Measurements from ENCODE around the gene MOSPD2.

DNA sequence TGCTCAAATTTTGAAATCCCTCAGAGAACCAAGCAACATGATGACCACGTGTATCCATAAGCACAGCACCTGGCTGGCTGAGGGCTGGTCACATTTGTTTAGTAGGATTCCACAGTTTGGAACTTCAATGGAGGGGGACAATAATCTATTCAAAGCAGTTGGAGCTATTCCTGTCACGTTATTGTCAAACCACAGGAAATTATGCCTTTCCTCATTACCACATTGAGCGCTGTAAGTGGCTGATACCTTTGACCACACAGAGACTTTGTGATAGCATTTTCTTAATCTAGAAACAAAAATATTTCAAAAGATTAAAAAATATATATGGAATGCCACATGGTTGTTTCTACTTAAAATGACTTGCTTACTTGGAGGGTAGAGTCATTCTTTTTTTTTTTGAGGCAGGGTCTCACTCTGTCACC is 7.1 kb downstream of the TMSB4X start:
- PRO-cap: no peak

DNA sequence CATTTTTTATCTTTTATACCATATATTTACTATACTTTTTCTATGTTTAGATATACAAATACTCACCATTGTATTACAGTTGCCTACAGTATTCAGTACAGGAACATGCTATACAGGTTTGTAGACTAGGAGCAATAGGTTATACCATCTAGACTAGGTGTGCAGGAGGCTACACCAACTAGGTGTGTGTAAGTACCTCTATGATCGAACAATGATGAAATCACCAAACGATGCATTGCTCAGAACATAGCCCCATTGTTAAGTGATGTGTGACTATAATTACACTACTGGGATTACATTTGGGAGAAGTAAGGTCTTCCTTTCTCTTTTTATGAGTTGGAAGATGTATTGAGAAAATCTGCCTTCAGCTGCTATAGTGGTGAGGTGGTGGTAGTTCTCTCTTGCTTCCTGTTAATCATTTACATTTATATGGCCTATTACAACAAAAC is 27.3 kb downstream of the TMSB4X start:
- PRO-cap: no peak

- PRO-cap: no peak
These were observed 37.2 kb upstream of the FAM9C start for GRCh38 chrX:13081470-13082163.

- PRO-cap: no peak
These were observed 42.9 kb upstream of the FAM9C start for GRCh38 chrX:13086999-13088113.

- PRO-cap: unidirectional peak, minus-strand start at chrX:13379323; unidirectional peak, minus-strand start at chrX:13379387
These were observed 59.4 kb upstream of the ATXN3L start for GRCh38 chrX:13379096-13379784.

DNA sequence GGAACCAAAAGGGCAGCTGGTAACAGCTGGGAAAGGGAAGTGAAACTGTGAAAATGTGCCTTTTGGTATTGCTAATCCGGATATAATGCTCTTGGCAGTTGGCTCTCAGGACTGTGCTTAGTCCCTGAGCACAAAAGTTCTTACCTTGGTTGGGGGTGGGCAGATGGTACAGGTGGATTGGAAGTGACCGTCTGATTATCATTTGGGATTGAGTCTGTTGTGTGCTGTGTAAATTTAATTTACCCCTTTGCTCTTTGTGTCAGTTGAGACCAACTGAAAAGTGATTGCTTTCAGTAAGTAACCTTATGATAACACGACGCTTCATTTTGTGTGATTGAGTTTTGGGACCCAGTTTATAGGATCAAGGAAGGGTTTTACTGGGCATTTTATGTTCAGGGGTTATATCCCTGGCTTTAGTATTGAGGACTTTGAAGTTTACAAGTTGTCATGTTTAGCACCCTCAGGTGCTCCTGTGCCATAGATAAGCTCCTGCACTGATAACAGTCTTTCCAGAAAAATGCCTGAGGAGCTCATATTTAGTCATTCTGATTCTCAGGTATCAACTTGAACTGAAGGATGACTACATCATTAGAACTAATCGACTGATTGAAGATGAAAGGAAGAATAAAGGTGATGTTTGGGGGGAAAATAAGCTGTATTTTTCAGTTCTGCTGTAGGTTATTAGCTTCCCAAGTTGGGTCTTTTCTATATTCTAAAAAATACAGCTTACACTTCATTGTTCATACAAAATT is 18.4 kb downstream of the OFD1 start:
- PRO-cap: no peak

- PRO-cap: no peak
These were observed 25.3 kb downstream of the GPM6B start for GRCh38 chrX:13791471-13792091.

- PRO-cap: no peak
These were observed 90.6 kb downstream of the GEMIN8 start for GRCh38 chrX:13939045-13939484.

DNA sequence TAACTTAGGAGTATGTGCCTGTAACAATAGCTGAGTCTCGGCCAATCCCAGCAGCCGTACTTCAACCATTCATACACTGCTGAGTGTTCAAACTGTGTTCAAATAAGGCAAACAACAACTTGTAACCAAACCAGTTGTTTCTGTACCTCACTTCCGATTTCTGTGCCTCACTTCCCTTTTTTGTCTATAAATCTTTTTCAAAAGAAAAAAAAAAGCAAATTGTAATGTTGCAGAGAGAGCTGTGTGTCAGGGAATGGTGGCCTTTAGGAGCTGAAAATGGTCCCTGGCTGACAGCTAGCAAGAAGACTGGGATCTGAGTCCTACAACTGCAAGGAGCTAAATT is 45.9 kb downstream of the GEMIN8 start:
- PRO-cap: no peak

DNA sequence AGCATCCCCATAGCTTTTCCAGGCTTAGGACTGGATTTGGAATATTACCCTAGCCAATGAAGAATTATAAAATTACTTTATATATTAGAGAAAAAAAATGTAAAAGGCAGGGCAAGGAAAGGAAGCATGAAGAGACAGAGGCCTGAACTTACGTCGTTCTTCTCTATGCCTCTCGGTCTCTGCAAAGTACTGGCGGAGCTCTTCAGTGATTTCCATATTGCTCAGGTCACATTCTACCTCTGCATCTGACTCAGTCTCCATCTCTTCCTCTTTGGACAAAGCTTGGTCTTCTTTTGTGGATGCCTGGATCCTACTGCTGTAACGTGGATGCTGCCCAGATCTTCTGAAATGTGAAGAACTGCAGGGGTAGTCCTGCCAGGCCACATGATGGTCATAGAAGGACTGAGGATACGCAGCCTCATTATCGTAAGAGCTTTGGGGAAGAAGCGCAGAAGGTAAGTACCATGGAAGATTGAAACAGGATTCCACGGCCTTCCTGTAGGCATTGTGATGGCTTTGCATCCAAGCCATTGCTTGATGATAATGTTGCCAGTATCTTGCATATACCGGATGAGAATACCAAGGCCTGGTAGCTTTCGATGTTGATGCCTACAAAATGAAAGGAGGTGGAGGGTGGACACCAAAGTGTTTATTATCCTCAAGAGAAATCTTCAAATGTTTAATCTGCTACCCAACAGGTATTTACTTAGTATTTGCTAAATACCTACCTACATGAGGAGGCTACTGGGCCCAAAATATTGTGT is 9.6 kb downstream of the GEMIN8 start:
- PRO-cap: no peak

DNA sequence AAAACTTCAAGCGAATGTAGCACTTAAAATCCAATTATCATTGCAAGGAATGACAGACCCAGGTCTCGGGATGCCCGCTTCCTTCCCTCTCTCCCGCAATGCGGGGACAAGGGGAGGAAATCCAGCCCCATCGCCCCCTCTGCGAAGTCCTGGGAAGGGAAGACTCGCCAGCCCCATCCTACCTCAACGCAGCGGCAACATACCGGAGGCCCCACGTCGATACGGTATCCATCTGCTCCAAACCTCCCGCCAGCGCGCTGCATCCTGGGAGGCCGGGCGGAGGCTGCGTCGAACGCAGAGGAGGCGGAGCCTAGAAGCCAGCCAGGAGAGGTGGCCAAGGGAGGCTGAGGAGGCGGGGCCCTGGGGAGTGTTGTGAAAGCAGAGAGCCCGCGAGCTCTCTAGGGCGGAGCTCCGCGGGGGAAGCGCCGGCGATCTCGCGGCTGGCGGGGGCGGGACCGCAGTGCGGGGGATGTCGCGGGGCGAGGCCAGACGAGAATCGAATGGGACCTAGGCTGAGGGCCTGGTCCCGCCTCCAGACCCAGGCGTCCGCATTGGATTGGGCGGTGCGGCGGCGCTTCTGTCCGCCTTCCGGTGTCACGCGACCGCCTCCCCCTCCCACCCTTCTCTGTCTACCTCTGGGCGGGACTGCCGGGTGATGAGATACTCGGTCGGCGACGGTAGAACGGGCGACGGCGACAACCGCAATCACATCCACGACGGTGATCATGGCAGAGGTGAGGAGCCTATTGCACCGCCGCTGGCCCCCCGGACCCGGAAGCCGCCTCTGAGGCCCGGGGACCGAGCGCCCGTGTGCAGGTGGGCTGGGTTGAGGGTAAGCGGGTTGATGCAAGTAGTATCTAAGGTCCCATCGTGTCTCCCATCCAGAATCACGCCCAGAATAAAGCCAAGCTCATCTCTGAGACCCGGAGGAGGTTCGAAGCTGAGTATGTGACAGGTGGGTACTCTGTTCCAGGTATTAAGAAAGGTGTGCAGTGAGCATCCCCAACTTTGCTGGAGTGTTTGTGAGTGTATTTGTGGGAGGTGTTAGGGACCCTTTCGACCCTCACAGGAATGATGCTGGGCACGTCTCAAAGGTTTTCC is at the start of gene MOSPD2:
Gene MOSPD2 (plus strand): TSS at position 618 of the 1,101 bp plus-strand sequence.
- PRO-cap: bidirectional peak, plus-strand start at position 640 of the sequence, minus-strand start at position 256 of the sequence

GRCh38 chrX:15310079-15310668 is 5.3 kb downstream of the ASB11 start:
- PRO-cap: no peak

- PRO-cap: no peak
These were observed 20.6 kb downstream of the ACE2 start for GRCh38 chrX:15579812-15580875.

GRCh38 chrX:15602766-15603036 is 1.9 kb upstream of the ACE2 start:
- PRO-cap: no peak

GRCh38 chrX:15616369-15616864 is 15.7 kb upstream of the ACE2 start:
- PRO-cap: no peak

DNA sequence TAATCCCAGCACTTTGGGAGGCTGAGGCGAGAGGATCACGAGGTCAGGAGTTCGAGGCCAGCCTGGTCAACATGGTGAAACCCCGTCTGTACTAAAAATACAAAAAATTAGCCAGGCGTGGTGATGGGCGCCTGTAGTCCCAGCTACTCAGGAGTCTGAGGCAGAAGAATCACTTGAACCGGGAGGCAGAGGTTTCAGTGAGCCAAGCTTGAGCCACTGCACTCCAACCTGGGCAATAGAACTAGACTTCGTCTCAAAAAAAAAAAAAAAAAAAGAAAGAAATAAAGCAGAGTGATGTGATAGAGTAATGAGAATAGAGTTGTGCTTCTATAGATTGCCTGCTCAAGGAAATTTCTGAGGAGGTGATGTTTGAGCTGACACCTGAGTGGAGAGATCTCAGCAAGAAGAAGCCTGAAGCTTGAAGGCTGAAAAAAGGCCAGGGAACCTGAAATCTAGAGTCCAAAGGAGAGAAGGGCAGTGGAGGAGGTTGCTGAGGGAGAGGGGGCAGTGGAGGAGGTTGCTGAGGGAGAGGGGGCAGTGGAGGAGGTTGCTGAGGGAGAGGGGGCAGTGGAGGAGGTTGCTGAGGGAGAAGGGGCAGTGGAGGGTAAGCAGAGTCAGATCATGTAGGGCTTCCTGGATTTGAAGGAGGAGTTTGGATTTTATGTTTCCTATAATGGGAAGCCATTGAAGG is 15.5 kb downstream of the ZRSR2 start:
- PRO-cap: no peak

DNA sequence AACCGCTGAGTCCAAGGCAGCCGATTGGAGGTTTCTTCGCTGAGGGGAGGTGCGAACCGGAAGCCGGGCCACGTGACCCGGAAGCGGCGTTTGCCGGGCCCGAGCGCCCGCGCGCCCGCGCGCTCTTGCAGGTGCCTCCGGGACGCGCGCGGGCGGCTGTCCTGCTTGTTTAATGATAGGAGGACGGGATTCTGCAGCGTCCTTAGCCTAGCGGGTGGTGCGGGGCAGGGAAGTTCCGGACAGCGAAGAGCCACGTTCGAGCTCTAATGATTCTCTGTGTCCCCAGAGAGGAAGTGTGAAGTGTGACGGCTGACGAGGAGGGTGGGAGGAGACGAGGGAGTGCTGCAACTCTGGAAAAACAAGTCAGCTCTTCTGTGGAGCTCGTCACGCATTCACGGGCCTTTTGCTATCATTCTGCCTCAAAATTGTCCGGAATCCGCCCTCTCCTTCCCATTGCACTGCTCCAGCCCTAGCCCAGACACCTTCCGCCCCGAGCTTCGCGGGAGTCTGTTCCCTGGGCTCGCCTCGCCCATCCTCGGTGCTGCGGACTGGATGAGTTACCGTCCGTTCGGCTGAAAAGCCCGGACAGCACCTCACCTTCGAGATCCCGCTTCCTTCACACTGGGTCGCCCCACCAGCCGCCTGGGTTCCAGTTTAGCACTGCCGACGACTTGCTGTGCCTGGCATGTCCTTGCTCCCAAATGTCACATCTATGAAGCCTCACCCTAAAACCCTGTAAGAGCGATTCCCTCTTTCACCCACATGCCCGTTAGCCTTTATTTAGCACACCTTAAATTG is 557 bp upstream of the AP1S2 start:
- PRO-cap: bidirectional peak, plus-strand start at position 130 of the sequence, minus-strand start outside the sequence; bidirectional peak, plus-strand start at position 453 of the sequence, minus-strand start at position 509 of the sequence

DNA sequence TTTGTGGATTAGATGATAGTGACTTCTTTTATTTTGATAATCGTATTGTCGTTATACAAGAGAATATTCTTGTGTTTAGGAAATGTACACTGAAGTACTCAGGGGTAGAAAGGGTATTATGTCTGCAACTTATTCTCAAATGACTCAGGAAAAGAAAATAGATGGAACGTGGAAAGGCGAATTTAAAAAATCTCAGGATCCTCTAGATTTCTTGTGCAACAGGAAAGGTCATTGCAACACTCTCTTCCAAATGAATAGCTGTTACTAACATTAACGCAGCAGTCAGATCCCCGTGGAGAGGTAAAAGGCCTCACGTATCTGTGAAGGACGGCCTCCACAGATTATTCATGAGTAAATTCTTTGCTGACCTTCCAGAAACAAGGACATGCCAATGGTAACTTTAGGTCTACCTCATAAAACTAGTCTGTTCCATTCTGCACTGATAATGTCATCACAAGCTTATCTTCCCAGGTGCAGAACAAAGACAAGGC is 16.2 kb upstream of the REPS2 start:
- PRO-cap: no peak

GRCh38 chrX:17414252-17414862 is 39.4 kb downstream of the NHS start:
- PRO-cap: no peak

GRCh38 chrX:17689865-17690208 is 47.5 kb upstream of the SCML1 start:
- PRO-cap: no peak